Neural cell (in vitro differentiated cells): ENCODE results near the genes MADCAM1, FGF22, ABCA7 and MIDN.

- RAMPAGE, long total RNA: no peak
These were observed at the start of gene MADCAM1 for GRCh38 chr19:496155-496773. MADCAM1 (plus strand) TSS chr19:496486.

DNA sequence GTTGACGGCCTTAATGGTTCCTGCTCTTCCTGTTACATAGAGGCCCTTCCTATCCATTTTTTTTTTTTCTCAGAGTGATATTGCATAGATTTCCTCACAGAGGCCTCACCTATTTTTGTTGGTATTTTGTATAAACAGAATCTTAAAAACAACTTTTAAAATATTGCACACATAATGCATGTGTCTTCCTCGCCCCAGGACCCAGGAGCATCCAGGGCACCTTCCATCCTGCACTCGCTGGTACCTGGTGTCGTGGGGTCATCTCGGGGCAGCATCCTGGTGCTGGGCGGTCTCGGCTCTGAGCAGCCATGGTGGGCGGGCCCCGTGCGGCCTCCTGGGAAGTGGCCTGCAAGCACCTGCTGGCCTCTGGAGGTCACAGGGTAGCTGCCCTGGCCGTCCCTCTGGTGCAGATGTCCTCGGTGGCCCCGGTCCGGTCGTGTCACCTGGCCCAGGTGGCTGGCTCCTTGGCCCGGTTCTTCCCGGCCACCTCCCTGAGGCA lies 5.3 kb upstream of the GZMM start:
- RAMPAGE, long total RNA: no peak

GRCh38 chr19:583858-585093 lies 5.4 kb upstream of the HCN2 start:
- RAMPAGE, long total RNA: no peak

GRCh38 chr19:639401-640237 lies at the start of gene FGF22:
FGF22 (plus strand) TSS chr19:639879.
- RAMPAGE, long total RNA: no peak

- RAMPAGE, long total RNA: no peak
These were observed 4.6 kb downstream of the RNF126 start for GRCh38 chr19:658261-658942.

DNA sequence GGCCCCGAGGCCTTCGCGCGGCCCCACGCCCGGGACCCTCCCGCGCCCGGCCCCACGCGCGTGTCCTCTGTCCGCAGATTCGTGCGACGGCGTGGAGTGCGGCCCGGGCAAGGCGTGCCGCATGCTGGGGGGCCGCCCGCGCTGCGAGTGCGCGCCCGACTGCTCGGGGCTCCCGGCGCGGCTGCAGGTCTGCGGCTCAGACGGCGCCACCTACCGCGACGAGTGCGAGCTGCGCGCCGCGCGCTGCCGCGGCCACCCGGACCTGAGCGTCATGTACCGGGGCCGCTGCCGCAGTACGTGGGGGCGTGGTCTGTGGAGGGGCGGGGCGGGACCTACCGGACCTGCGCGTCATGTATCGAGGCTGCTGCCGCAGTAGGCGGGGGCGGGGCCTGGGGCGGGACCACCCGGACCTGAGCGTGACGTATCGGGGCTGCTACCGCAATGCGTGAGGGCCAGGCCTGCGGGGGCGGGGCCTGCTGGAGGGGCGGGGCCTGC lies 4.1 kb downstream of the FSTL3 start:
- RAMPAGE, long total RNA: no peak

DNA sequence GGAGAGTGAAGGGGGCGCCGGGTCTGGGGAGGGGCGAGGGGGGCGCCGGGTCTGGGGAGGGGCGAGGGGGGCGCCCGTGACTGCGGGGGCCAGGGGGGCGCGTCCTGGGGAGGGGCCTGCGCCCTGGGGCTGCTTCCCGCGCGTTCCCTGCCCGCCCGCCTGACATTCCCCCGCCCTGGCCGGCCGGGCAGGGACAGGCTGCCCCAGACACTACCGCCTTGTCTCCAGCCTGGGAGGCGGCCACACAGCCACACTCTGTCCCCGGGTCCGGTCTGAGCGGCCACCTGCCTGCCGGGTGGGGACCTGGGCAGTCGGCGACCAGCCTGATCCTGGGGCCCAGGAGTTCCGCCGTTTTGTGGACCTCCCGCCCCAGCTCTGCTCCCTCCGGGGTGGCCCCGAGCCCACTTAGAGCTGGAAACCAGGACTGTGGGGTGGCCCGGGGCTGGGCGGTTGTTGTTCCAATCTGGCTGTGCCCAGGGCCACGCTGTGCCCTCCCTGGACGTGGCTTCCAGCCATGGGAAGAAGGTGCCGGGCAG lies 11.9 kb downstream of the PALM start:
- RAMPAGE, long total RNA: no peak

- RAMPAGE, long total RNA: no peak
These were observed 7.6 kb upstream of the MISP start for GRCh38 chr19:743154-743848.

DNA sequence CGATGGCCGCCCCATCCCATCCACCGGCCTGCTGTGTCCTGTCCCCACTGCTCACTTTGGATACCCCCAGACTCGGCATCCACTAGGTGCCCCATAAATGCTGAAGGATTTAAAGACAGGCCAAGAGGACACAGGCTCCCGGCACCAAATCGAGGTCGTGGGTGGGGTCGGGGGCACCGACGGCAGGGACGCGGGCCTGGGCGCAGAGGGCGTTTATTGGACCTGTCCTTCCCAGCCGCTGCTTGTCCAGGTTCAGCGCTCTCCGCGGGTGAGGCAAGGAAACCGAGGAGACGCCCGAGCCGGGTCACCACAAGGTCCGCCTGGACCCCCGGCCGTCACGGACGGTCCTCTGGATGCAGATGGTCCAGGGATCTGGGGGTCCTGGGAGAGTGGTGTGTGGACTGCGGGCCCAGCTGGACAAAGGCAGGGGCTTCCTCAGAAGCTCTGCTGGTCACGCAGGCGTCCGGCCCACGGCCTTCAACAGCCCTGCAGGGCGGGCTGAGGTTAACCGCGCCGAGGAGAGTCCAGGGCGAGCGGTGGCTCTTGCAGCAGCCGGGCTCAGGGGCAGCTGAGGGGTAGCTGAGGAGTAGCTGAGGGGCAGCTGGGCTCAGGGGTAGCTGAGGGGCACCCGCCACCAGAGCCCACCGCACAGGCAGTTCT lies 8.4 kb downstream of the CFD start:
- RAMPAGE, long total RNA: no peak

GRCh38 chr19:927750-928463 lies 2.1 kb downstream of the ARID3A start:
- RAMPAGE, long total RNA: no peak

DNA sequence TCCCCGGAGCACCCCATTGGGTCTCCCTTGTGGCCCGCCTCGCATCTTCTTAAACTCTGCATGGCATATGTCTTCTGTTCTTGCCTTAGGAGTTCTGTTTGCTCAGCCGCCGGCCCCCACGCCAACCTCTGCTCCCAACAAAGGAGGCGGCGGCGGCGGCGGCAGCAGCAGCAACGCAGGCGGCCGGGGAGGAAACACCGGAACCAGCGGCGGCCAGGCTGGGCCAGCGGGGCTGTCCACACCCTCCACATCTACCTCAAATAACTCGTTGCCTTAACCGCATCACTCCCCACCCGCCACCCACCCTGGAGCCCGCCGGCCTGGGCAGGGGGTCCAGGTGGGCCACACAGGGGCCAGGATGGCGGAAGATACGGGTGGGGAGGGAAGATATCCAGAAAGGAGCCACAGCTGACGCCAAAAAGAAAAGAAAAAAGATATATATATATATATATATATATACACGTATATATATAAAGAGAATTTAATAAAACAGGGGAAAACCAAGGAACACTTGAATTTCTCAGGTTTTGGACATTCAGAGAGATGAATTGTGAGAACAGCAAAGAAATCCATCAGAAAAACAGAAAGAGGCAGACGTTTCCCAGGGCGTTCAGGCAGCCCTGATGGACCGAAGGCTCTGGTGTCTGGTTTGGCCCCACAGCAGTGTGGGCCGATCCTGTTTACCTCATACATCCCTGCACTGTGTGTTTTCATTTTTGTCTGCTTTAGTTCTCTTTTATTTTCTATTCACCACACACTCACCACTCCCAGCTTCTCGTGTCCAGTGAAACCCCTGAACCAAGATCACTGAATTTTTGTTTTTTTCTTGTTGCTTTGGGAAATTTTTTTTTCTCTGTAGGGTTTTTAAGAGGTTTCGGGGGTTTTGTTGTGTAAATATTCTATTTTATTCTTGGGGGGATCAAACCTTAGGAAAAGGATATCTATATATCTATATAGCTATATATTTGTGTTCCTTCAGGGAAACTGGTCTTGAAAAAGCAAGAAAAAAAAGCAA lies 12.0 kb upstream of the WDR18 start:
- RAMPAGE, long total RNA: no peak

- RAMPAGE, long total RNA: start-site peak on the plus strand at chr19:1040144-1040181, 71 and 108 reads in 2 replicates
These were observed at the start of gene ABCA7 for GRCh38 chr19:1039318-1040433. ABCA7 (plus strand) TSS chr19:1040107.

DNA sequence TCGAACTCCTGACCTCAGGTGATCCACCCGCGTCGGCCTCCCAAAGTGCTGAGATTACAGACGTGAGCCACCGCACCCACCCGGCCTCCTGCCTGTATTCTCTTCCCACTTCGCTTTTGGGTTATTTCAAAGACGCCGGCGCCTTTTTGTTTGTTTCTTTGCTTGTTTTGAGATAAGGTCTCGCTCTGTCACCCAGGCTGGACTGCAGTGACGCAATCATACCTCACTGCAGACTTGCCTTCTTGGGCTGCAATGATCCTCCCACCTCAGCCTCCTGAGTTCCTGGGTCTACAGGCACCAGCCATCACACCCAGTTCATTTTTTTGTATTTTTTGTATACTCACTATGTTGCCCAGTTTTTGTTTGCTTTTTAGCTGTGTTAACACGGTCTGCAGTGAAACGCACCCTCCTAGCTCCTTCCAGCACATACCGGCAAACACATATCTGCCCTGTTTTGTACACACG lies 8.5 kb downstream of the ARHGAP45 start:
- RAMPAGE, long total RNA: no peak

GRCh38 chr19:1132601-1133752 lies 29.2 kb downstream of the GPX4 start:
- RAMPAGE, long total RNA: no peak

DNA sequence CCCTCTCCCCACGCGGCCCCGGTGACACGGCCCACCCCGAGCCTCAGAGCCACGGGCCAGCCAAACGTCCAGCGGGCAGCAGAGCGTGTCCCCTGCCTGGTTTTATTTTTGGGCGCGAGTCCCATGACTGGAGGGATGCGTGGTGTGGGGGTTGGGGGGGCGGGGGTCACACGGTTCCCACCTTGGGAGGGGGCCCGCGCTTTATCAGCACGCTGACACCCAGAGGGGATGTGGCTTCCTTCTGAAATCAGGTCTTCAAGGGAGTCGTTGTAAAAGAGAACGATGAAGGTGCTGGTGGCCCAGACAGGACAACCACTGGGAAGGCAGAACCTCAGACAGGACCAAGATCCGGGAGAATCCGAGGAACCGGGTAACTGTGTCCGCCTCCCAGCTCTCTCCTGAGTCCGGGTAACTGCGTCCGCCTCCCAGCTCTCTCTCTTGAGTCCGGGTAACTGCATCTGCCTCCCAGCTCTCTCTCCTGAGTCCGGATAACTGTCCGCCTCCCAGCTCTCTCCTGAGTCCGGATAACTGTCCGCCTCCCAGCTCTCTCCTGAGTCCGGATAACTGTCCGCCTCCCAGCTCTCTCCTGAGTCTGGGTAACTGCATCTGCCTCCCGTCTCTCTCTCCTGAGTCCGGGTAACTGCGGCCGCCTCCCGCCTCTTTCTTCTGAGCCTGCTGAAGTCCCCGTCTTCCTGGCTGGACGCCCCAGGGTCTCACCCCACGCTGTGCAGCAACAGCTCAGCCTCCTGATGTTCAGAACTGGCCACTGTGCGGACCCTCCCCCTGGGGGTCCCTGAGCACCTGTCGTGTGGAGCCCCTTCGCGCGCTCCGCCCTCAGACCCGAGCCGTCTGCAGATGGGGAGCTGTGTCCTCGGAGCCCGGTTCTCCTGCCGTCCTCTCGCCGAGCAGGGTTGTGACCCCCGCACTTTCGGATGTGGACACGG lies 16.4 kb downstream of the SBNO2 start:
- RAMPAGE, long total RNA: no peak

- RAMPAGE, long total RNA: no peak
These were observed 10.9 kb downstream of the SBNO2 start for GRCh38 chr19:1163068-1163732.

DNA sequence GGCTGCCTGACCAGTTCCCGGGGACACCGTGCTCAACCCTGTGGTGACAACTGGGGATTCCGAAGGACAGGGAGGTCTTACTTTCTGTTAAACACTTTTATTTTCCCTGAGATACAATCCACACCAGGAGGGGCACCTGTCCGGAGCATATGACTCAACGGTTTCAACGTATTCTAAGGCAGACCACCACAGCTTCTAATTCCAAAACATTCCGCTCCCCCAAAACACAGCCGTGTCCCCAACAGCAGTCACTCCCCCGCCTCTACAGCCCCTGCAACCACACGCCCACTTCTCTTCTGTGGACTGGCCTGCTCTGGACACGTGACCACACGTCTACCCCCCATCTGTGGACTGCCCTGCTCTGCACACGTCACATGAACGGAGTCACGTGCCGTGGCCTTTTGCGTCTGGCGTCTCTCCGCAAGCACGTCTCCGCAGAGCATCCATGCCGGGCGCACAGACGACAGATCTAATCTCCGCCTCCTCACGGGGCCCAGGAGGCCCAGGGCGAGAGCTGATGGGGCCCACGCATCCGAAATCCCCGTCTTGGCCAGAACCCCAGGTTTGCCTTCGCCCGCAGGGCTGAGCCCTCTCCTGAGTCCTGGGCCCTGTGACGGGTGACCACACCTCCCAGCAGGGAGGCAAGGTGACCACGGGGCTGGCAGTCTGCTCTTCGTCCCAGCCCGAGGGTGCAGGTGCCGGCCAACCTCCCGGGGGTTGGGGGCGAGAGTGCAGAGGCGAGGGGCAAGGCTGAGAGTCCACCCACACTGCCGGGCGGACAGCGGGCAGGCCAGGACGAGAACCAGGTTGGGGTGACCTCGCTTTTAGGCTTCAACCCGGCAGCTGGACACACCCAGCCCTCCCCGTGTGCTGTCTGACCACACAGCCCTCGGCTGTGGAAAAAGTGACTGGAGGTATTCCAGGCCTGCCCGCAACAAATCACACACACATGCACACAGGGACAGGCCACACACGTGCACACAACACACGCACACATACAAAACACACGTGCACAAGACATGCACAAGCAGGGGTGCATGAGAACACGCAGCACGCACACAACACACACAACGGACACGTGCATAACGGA lies 4.0 kb downstream of the SBNO2 start:
- RAMPAGE, long total RNA: no peak

DNA sequence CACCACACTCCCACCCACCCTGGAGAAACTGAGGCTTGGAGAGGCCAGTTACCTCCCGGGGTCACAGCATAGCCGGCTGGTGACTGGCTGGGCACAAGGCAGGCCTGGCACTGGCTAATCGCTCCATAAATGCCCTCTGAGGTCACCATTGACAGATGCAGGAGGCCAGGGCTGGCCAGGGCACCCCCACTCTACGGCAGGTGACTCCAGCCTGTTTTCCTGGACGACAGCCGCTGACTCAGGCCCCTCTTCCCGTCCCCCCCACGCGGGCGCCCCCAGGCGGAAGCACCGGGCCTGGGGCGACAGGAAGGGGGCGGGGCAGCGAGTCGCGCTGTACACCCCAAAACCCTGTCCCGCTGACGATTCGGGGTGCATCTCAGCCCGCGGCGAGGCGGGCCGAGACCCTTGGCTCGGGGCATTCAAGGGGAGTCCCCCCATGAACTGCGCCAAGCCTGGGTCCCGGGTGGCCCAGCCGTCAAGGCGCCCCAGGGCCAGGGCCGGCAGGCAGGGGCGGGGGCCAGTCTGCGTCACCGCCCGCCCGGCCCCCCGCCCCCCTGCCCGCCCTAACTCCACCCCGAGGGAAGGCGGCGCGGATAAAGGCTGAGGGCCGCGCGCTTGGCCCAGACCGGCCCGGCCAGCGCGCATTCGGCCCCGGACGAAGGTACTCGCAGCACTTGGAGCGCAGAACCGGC lies at the start of gene MIDN:
MIDN (plus strand) TSS at position 623 of the 692 bp plus-strand sequence.
- RAMPAGE, long total RNA: no peak

- RAMPAGE, long total RNA: no peak
These were observed 953 bp downstream of the EFNA2 start for GRCh38 chr19:1286470-1287181.

DNA sequence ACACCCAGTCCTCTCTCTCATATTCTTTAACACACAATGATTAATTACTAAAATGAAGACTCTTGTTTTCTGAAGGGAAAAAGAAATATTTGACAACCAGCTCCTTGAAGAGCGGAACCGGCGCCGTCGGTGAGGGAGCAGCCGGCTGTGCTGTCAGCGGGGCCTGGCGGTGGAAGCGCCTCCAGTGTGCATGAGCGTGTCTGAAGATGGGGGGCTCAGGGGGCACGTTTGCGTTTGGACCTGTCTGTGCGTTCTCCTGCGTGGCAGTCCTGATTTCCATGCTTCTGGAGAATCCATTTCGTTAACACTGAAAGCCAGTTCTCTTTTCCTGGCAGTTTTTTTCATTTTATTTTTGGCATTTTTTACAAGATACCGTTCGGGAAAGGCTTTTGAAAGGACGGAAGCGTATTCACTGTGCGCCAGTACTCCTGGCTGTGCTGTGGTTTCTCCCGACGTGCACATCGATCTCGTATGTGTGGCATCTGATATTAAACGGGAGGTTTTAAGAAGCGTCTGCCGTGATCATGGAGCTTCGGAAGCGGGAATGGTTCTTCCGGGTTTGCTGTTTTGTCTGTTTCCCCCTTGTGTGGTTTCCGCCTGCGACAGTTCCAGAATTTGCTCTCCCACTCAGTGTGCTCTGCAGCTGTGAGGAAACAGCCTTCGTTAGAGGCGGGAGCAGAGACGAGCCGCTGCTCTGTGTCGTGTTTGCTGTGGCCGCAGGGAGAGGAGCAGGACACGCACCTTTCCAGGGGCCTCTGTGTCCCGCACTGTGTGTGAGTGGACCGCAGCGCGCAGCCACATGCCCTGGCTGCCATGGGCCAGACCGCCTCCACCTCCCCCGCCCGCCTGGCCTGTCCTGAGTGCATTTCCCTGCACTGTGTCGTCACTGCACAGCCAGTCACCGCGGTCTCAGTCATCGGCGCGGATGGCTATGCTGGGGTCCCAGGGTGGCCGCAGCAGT lies 7.0 kb upstream of the NDUFS7 start:
- RAMPAGE, long total RNA: no peak